Ileum (tissue), 1 donor: ENCODE measurements around the genes SHISA6 and ZNF18.

DNA sequence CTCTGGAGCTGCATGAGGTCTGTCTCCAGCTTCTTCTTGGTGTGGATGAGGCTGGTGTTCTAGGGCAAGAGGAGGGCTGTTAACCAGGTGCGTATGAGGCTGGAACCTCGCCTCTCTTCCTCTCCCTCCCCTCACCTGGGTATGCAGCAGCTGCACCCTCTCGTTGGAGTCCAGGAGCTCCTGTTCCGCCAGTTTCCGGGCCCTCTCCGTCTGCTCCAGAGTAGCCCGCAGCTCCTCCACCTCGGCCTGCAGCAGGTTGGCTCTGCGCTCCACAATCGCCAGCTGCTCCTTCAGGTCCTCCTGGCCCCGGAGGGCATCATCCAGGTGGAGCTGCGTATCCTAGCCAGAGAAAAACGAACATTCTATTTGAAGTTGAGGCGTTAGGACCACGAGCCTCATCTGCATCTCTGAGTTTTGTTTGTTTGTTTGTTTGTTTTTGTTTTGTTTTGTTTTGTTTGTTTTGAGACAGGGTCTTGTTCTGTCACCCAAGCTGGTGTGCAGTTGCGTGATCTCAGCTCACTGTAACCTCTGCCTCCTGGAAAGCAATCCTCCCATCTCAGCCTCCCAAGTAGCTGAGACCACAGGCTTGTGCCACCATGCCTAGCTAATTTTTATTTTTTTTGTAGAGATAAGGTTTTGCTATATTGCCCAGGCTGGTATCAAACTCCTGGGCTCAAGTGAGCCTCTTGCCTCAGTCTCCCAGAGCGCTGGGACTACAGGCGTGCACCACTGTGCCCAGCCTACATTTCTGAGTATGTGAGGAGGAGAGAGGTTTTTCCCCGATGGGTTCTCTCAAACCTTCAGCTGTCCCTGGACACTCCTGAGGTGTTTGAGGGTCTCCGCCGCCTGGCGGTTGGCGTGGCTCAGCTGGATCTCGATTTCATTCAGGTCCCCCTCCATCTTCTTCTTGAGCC is 25.2 kb downstream of the MYH3 start:
- PRO-cap: no peak

DNA sequence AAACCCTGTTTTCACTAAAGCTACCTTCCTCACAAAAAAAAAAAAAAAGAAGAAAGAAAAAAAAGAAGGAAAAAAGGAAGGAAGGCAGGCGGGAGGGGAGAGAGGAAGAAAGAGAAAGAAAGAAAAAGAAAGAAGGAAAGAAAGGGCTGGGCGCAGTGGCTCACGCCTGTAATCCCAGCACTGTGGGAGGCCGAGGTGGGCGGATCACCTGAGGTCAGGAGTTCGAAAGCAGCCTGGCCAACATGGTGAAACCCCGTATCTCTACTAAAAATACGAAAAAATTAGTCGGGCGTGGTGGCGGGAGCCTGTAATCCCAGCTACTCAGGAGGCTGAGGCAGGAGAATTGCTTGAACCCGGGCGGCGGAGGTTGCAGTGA is 354 bp upstream of the TMEM220 start:
- PRO-cap: no peak

DNA sequence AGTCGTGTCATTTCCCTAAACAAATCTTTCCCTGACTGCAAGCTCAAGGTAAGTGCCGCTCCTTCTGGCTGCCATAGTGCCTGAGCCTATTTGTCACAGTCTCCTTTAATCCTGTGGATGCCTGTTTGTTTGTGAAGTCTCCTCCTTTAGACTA is 26.8 kb downstream of the TMEM238L start:
- PRO-cap: no peak

GRCh38 chr17:10802856-10803402 is 970 bp downstream of the TMEM238L start:
- PRO-cap: unidirectional peak, plus-strand start at chr17:10803037; bidirectional peak, plus-strand start at chr17:10803091, minus-strand start at chr17:10803075

DNA sequence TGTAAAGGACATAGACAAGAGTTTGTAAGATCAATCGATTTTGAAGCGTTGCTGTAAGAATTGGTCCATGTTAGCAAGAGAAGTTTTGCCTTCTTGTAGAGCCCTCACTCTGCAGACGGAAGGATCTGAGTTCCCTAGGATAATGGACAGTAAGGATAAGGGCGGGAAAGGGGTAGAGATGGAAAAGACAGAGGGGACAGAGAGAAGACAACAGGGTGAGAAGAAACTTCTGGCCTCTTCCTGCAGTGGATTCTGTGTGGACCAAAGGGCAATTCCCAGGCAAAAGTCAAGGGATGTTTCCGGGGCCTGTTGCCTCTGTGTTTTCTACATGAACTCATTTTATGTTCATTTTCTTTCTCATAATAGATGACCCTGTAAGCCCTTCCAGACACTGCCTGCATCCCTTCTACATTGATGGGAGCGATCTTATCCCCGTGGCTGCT is 602 bp upstream of the TMEM238L start:
- PRO-cap: unidirectional peak, minus-strand start at position 254 of the sequence

GRCh38 chr17:11174316-11174766 is 66.7 kb upstream of the SHISA6 start:
- PRO-cap: no peak

DNA sequence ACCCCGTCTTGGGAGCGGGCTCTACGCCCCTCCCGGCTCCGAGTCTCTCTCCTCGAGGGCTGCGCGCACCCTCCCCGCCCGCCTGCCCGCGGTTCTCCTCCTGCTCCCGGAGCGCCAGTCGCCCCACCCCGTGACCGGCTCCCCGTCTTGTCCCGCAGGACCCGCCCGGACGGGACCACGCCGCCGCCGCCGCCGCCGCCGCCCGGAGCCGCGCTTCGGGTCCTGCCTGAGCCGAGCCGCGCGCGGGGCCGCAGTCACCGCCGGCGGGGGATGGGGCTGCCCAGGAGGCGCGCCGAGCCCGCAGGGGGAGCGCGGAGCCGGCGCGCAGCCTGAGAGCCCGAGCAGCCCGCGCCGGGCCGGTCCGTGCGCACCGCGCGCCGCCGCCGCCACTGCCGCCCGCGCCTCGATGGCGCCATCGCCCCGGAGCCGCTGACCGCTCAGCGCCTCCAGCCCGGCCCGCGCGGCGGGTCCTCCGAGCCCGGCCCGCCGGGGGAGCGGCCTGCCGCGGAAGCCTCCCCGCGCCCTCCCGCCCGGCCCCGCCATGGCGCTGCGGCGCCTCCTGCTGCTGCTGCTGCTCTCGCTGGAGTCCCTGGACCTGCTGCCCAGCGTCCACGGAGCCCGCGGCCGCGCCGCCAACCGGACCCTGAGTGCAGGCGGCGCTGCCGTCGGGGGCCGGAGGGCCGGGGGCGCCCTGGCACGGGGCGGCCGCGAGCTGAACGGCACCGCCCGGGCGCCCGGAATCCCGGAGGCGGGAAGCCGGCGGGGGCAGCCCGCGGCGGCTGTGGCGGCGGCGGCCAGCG is at the start of gene SHISA6:
SHISA6 (plus strand) TSS at position 332 of the 800 bp plus-strand sequence.
- PRO-cap: no peak

DNA sequence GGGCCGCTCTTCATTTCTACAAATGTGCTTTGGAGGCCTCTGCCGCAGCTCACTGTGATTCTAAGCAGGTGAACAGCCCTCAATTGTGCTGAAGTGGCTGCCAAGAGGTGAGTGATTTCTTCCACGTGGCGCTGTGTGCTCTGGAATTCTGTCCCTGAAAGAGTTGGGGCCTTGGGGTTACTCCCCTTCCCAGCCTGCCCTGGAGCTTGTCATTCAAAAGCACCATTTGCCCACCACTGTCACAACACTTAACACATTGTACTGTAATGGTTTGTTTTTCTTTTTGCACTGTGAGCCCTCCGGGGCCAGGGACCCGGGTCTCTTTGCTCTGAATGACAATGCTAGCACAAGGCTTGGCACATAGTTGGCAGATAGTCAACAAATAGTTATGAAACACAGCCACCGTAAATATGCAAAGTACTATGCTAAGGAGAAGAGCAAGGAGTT is 112.2 kb upstream of the DNAH9 start:
- PRO-cap: no peak

DNA sequence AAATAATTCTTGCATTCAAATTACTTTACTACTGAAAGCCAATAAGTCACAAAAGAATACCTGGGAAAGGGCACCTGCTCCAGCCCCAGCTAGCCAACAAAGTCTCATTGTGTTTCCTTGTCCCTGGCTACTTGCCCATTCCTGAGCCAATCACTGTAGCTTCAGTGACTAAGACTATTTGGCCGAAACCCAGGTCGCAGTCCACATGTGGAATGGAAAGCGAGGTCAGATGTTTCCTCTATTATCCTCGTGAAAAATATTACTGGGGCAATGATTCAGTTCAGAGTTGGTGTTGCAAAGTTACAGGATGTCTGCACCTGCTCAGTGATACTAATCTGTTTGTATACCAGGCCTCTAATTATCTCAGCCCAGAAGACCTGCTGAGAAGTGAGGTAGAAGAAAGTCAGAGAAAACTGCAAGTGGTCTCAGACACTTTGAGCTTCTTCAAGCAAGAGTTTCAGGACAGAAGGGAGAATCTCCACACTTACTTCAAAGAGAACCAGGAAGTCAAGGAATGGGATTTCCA is 21.0 kb downstream of the DNAH9 start:
- PRO-cap: no peak

- PRO-cap: no peak
Observed at GRCh38 chr17:11978084-11978757, 19.1 kb downstream of the ZNF18 start.

GRCh38 chr17:11996696-11997766 is at the start of gene ZNF18:
Gene ZNF18 (minus strand): TSS chr17:11997475.
- PRO-cap: bidirectional peak, plus-strand start at chr17:11997631, minus-strand start at chr17:11997462

GRCh38 chr17:12040438-12040924 is 19.8 kb downstream of the MAP2K4 start:
- PRO-cap: no peak

- PRO-cap: no peak
Observed at GRCh38 chr17:12067371-12068286, 47.0 kb downstream of the MAP2K4 start.

DNA sequence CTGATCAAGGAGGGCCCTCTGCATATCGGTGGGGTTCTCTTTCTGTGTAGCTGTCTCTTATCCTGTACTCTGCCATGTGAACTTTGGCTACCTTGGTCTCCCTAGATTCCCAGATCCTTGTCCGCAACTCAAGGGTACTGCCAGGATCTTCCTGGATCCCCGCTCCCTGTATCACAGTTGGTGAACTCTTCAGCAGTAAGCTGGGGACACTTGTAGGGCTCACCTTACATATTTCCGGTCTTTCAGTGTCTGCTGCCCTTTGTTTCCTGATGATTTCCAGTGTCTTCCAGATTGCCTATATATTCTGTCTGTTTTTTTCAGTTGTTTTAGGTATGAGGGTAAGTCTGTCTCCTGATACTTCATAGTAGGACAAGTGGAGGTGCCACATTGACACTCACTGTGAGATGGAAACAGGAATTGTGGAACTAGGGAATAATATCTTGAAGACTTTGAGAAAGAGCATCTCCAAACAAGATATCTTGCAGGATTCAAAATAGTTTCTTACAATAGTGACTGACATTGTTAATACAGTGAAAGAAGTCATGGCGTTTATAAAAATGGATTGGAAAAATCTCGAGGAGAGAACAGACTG is 54.1 kb downstream of the MAP2K4 start:
- PRO-cap: no peak

DNA sequence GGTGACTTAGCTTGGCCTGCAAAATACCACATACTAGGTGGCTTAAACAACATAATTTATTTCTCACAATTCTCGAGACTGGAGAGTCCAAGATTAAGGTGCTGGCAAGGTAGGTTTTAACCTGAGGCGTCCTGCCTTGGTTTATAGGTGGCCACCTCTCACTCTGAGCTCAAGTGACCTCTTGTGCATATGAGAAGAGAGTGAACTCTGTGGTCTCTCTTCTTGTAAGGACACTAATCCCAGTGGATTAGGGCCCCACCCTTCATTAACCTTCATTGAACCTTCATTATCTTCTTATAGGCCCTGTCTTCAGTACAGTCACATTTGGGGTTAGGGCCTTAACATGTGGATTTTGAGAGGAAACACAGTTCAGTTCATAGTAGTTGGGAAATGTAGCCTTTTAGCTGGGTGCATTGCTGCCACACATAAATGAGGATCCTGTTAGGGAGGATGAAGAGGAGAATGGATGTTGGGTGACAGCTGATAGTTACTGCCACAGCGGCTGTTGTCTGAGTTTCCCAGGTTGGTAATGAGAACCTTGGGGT is 57.1 kb downstream of the MAP2K4 start:
- PRO-cap: no peak

- PRO-cap: no peak
Observed at GRCh38 chr17:12627077-12627865, 38.4 kb upstream of the MYOCD start.

GRCh38 chr17:12636865-12637349 is 28.8 kb upstream of the MYOCD start:
- PRO-cap: no peak

DNA sequence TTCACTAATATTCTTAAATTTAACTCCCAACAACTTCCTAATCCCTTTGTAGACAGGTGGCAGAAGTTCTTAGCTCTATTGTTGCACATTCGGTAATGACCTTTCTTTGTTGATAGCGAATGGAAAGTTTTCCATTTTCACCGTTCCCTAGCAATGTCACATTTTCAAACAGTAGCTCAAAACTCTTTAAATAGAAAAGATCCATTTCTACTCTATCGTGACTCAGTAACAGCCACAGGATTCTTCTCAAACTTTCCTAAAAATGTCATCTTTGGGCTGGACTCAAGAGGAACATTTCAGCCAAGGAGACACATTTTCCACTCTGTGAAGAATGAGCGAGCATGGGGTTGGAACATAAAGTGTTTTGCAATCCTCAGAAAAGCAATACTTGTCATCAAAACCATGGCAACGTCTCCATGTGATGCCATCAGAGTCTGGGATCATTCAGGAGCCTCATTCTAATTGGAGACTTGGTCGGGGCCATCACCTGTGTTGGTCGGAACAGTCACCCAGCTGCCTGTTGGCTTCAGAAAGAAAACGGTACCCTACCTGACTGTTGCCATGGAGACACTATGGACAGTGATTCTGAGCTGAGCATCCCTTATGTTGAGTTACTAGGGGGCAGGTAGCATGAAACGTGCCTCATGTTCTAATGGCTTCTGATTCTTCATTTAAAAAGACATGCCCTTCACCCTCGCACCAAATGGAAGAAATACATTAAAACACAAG is 25.4 kb downstream of the MYOCD start:
- PRO-cap: no peak

DNA sequence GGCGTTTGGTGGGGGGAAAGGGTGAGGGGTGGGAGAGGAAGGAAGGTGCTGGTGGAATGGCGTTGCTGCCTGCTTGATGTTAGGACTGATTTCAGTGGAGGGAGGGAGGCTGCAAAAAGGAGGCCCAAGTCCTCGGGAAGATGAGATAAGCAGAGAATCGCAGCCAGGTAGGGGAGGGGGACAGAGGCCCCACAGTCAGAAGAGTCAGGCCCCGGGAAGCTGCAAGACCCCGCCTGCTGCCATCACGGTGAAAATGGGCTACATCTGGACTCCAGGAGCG is 1.1 kb downstream of the ARHGAP44 start:
- PRO-cap: no peak

- PRO-cap: unidirectional peak, plus-strand start at chr17:12831239
Observed at GRCh38 chr17:12831178-12831432, 41.8 kb downstream of the ARHGAP44 start.